Left lobe of liver (tissue), 1 donor: ENCODE results near the genes CDH13 and USP10.

DNA sequence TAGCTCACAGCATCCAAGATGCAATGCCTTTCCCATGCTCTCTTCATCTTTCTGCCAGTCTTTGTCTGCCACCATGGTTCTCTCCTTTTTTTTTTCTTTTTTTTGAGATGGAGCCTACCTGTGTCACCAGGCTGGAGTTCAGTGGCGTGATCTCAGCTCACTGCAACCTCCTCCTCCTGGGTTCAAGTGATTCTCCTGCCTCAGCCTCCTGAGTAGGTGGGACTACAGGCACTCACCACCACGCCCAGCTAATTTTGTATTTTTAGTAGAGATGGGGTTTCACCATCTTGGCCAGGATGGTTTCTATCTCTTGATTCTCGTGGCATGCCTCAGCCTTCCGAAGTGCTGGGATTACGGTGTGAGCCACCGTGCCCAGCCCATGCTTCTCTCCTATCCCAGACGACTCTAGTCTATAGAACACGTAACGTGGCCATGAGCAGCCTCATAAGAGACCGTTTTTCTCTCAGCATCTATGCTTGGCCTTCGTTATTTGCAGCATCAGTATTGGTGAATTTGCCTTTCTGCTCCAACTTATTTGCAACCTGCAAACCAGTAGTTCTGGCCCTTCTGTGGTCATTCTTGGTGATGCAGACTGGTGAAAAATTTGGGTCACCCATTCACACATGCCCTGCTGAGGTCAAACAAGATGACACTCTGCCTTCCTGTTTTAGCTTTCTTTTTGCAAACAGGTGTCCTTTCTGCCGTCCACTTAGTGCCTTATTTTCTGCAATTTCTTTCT, 31.0 kb downstream of the PLCG2 start:
- PRO-cap, result no peak

DNA sequence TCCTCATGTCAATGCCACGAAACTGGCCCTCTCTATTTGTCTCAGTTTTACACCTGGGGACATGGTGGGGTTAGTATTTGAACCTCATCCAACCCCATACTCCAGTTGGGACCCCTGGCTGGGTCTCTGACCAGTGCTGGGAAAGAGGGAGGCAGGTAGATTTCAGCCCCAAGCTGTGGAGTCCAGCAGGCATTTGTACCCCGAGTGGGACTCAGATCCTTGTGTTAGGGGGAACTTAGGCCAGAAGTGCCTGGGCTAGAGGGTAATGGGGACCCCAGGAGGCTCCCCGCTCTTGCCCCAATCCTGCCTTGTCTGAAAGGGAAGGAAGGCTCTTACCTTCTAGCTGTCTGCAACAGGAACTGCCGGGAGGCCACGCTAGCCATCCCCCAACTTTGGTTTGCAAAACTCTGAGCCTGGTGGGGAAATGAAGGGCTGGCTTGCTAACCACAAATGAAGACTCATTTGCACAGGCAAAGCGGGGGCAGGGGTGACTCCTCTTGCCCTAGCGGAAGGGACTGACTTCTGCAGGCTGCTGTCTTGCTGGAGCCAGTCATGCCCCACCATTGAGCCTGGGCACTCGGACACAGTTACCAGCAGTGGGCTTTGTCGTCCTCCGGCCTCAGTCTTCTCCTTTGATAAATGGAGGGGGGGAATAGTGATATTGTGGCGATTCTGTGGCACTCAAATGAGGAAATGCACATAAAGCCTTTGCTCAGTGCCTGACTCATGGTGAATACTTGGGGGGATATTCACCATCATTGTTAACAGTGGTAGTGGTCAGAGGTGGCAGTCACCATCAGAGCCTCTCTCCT, 52.6 kb downstream of the PLCG2 start:
- PRO-cap, result no peak

GRCh38 chr16:82626645-82627193, at the start of gene CDH13:
CDH13 (plus strand) TSS chr16:82626969.
- PRO-cap, result no peak

DNA sequence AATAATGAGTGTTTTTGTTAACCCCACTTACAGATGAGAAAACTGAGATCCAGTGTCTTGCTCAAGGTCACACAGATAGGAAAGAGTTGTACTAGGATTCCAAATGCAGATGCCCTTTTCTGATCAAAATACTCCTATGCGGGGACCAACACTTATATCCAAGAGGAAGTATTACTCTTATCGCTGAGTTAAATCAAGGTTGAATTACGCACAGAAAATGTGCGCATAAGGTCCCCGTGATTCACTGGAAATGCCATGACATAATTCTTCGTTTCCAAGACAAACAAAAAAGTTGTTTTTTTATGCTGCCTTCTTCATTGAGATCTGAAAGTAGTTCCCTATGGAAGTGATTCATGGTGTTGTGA, 463.9 kb upstream of the HSBP1 start:
- PRO-cap, result no peak

- PRO-cap, result no peak
Observed at GRCh38 chr16:83800005-83800305, 7.8 kb upstream of the HSBP1 start.

GRCh38 chr16:83804425-83804797, 3.4 kb upstream of the HSBP1 start:
- PRO-cap, result no peak

DNA sequence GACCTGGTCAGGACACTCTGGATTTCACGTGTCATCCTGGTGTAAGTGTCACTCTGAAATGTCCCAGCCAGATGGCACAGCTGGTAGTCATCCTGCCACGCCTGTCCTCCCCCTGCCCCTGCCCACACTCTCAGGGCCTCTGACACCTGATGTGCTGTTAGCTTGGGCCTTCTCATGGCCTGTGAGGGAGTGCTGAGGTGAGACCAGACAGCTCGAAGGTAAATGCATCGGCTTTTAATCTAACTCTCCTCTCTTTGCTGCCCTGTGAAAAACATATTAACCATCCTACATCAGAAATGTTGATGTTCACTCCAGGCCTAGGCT, 13.7 kb downstream of the MLYCD start:
- PRO-cap, result no peak

GRCh38 chr16:84091372-84091846, 25.3 kb downstream of the MBTPS1 start:
- PRO-cap, result no peak

- PRO-cap, result no peak
Observed at GRCh38 chr16:84091847-84092280, 24.9 kb downstream of the MBTPS1 start.

- PRO-cap, result unidirectional peak, minus-strand start at chr16:84104943
Observed at GRCh38 chr16:84104838-84105037, 12.0 kb downstream of the MBTPS1 start.

GRCh38 chr16:84526778-84527914, 22.7 kb upstream of the MEAK7 start:
- PRO-cap, result no peak

- PRO-cap, result no peak
Observed at GRCh38 chr16:84583983-84584460, 33.9 kb downstream of the COTL1 start.

GRCh38 chr16:84596538-84597065, 21.3 kb downstream of the COTL1 start:
- PRO-cap, result no peak

DNA sequence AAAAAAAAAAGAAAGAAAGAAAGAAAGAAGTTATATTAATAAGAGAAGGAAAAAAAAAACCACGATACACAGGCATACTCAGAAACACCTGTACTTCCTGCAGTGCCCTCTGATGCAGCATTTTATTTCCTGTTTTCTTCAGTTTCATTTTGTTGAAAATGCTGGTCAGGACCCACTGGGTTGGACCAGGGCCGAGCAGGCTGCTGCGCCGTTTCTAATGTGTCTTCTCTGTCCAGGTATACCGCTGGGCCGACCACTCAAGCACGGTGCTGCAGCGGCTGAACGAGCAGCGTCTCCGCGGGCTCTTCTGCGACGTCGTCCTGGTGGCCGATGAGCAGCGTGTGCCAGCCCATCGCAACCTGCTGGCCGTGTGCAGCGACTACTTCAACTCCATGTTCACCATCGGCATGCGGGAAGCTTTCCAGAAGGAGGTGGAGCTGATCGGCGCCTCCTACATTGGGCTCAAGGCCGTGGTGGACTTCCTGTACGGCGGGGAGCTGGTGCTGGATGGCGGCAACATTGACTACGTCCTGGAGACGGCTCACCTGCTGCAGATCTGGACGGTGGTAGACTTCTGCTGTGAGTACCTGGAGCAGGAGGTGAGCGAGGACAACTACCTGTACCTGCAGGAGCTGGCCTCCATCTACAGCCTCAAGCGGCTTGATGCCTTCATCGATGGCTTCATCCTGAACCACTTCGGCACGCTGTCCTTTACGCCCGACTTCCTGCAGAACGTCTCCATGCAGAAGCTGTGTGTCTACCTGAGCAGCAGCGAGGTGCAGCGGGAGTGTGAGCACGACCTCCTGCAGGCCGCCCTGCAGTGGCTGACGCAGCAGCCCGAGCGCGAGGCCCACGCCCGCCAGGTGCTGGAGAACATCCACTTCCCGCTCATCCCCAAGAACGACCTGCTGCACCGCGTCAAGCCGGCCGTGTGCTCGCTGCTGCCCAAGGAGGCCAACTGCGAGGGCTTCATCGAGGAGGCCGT, 8.6 kb downstream of the KLHL36 start:
- PRO-cap, result unidirectional peak, minus-strand start at position 384 of the sequence

GRCh38 chr16:84699237-84700118, at the start of gene USP10:
USP10 (plus strand) TSS chr16:84700000.
- PRO-cap, result bidirectional peak, plus-strand start at chr16:84700008, minus-strand start at chr16:84699887

- PRO-cap, result no peak
Observed at GRCh38 chr16:84700119-84700906, 513 bp downstream of the USP10 start.

- PRO-cap, result no peak
Observed at GRCh38 chr16:84759928-84760520, 59.8 kb upstream of the CRISPLD2 start.

GRCh38 chr16:84806163-84806631, 13.6 kb upstream of the CRISPLD2 start:
- PRO-cap, result no peak

GRCh38 chr16:84824104-84824426, 4.3 kb downstream of the CRISPLD2 start:
- PRO-cap, result no peak

- PRO-cap, result no peak
Observed at GRCh38 chr16:84825000-84825429, 5.2 kb downstream of the CRISPLD2 start.